GM12878 (cell line): ENCODE measurements around a stretch of chr2.

GRCh38 chr2:201155972-201156407, 27.0 kb upstream of the CASP10 start:
- RAMPAGE, long total RNA: no peak
- RRBS, 2 experiments: no CpG with 5 or more reads among the region's 7 CpGs
CAGE:
- cytosol, long polyA minus RNA: no peak
- cytosol, long polyA plus RNA: no peak
- long polyA plus RNA: no peak
- nucleolus, long total RNA: no peak
- nucleus, long polyA plus RNA: no peak
- nucleus, long total RNA: no peak

DNA sequence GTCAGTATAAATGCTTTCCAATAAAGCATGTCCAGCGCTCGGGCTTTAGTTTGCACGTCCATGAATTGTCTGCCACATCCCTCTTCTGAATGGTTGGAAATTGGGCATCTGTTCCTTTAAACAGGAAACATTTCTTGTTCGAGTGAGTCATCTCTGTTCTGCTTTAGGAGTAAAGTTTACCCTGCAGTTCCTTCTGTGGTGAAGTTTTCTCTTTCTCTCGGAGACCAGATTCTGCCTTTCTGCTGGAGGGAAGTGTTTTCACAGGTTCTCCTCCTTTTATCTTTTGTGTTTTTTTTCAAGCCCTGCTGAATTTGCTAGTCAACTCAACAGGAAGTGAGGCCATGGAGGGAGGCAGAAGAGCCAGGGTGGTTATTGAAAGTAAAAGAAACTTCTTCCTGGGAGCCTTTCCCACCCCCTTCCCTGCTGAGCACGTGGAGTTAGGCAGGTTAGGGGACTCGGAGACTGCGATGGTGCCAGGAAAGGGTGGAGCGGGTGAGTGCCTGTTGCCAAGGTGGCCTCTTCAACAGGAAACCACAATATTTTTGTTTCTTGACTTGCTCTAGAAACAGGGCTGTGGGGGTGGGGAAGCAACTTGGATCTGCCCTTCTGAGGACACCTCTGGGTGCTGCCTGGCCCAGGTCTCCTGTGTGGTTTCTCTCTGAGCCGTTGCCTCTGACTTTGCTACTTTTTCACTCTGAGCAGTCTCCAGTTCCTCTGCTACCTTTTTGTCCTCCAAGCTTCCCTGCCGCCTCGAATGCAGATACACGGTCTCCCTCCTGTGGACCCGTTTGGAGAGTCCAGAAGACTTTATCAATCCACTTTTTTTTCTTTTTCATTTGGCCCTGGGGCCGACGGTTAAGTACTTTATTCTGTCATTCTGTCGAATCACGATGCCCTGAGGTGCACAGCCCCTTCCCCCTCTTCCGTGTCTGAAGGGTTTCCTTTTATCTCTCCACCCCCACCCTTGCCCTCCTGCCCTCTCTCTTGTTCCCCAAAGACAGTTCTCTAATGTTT, 2.1 kb upstream of the CASP8 start:
- RAMPAGE, long total RNA: start-site peak on the plus strand centred at position 382 of the sequence, 154 bp wide, 42 and 30 reads in 2 replicates
- RRBS, 2 experiments: no CpG with 5 or more reads among the region's 19 CpGs
CAGE:
- cytosol, long polyA minus RNA: no peak
- cytosol, long polyA plus RNA: start-site peak on the plus strand centred at position 385 of the sequence, 154 bp wide, 116 and 88 reads in 2 replicates
- long polyA plus RNA: no peak
- nucleolus, long total RNA: start-site peak on the plus strand centred at position 448 of the sequence, 9 bp wide, 32 reads; start-site peak on the minus strand centred at position 517 of the sequence, 33 bp wide, 6 reads
- nucleus, long polyA plus RNA: start-site peak on the plus strand centred at position 168 of the sequence, 68 bp wide, 30 and 45 reads in 2 replicates; start-site peak on the plus strand centred at position 324 of the sequence, 38 bp wide, 61 and 49 reads in 2 replicates; start-site peak on the plus strand centred at position 451 of the sequence, 15 bp wide, 34 and 52 reads in 2 replicates
- nucleus, long total RNA: no peak

DNA sequence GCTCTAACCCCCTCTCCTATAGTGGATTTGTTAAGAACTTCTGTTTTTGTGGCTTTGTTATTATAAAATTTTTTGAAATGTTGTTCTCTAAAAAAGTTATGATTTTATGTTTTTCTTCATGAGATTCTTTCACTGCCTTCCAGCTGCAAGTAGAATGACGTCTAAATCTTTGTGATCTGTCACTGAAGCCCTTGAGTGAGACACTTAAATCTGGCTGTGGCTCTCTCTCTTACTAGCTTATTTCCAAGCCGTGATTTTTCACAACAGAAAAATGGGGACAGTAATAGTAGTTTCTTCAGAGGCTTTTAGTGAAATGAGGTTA, 1.6 kb downstream of the CASP8 start:
- RAMPAGE, long total RNA: no peak
- RRBS, 2 experiments: no CpG with 5 or more reads among the region's 2 CpGs
CAGE:
- cytosol, long polyA minus RNA: no peak
- cytosol, long polyA plus RNA: no peak
- long polyA plus RNA: no peak
- nucleolus, long total RNA: no peak
- nucleus, long polyA plus RNA: no peak
- nucleus, long total RNA: no peak

- RAMPAGE, long total RNA: no peak
- RRBS, 2 experiments: no CpG with 5 or more reads among the region's 2 CpGs
CAGE:
- cytosol, long polyA minus RNA: no peak
- cytosol, long polyA plus RNA: no peak
- long polyA plus RNA: no peak
- nucleolus, long total RNA: no peak
- nucleus, long polyA plus RNA: no peak
- nucleus, long total RNA: no peak
Observed at GRCh38 chr2:201263847-201264177, 3.5 kb downstream of the CASP8 start.

GRCh38 chr2:201403270-201403469, 46.0 kb upstream of the FLACC1 start:
- RAMPAGE, long total RNA: no peak
- RRBS, 2 experiments: no CpG with 5 or more reads among the region's 2 CpGs
CAGE:
- cytosol, long polyA minus RNA: no peak
- cytosol, long polyA plus RNA: no peak
- long polyA plus RNA: no peak
- nucleolus, long total RNA: no peak
- nucleus, long polyA plus RNA: no peak
- nucleus, long total RNA: no peak

- RAMPAGE, long total RNA: no peak
- RRBS, 2 experiments: no CpG with 5 or more reads among the region's 13 CpGs
CAGE:
- cytosol, long polyA minus RNA: no peak
- cytosol, long polyA plus RNA: no peak
- long polyA plus RNA: no peak
- nucleolus, long total RNA: no peak
- nucleus, long polyA plus RNA: no peak
- nucleus, long total RNA: no peak
Observed at GRCh38 chr2:201452374-201452751, 823 bp downstream of the STRADB start.

DNA sequence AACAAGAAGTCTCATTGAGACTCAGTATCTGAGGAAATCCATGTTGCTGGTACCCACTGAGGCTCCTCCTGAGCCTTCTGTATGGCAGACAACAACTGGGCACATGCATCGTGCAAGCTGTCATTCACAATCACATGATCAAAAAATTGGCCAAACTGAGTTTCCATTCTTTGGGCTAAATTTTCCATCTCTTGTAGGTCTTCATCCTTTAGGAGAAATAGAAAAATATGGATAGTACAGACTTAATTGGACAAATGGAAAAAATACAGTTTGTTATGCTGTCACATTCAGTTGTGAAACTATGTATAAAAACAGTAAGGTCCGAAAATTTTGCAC, 1.9 kb upstream of the TMEM237 start:
- RAMPAGE, long total RNA: no peak
- RRBS, 2 experiments: no CpG with 5 or more reads among the region's 2 CpGs
CAGE:
- cytosol, long polyA minus RNA: no peak
- cytosol, long polyA plus RNA: no peak
- long polyA plus RNA: no peak
- nucleolus, long total RNA: no peak
- nucleus, long polyA plus RNA: no peak
- nucleus, long total RNA: no peak

- RAMPAGE, long total RNA: no peak
- RRBS, 2 experiments: no CpG with 5 or more reads among the region's 7 CpGs
CAGE:
- cytosol, long polyA minus RNA: no peak
- cytosol, long polyA plus RNA: no peak
- long polyA plus RNA: no peak
- nucleolus, long total RNA: no peak
- nucleus, long polyA plus RNA: no peak
- nucleus, long total RNA: no peak
Observed at GRCh38 chr2:201696155-201696752, 2.2 kb downstream of the MPP4 start.

- RAMPAGE, long total RNA: no peak
- RRBS, 2 experiments: no CpG with 5 or more reads among the region's 1 CpG
CAGE:
- cytosol, long polyA minus RNA: no peak
- cytosol, long polyA plus RNA: no peak
- long polyA plus RNA: no peak
- nucleolus, long total RNA: no peak
- nucleus, long polyA plus RNA: no peak
- nucleus, long total RNA: no peak
Observed at GRCh38 chr2:201698199-201698502, 293 bp downstream of the MPP4 start.

GRCh38 chr2:201911368-201911681, 105.0 kb downstream of the CDK15 start:
- RAMPAGE, long total RNA: no peak
- RRBS, 2 experiments: no CpG with 5 or more reads among the region's 2 CpGs
CAGE:
- cytosol, long polyA minus RNA: no peak
- cytosol, long polyA plus RNA: no peak
- long polyA plus RNA: no peak
- nucleolus, long total RNA: no peak
- nucleus, long polyA plus RNA: no peak
- nucleus, long total RNA: no peak

DNA sequence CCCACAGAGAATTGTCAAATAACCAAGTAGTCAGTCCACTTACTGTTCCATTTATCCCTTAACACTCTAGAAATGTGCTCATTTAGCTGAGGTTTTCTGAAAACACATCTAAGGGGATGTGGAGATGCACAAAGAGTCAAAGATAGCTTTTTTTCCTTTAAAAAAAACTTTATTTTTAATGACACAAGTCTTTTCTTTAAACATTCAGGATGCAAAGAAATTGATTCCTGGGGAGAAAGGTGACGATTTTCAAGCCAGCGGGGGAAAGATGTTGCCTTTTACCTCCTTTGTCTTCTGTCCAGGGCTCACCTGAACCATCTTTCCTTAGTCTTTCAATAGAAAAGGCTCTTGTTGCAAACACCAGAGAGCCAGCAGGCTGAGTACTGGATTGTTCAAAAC, 55.6 kb upstream of the FZD7 start:
- RAMPAGE, long total RNA: no peak
- RRBS, 2 experiments: no CpG with 5 or more reads among the region's 2 CpGs
CAGE:
- cytosol, long polyA minus RNA: no peak
- cytosol, long polyA plus RNA: no peak
- long polyA plus RNA: no peak
- nucleolus, long total RNA: no peak
- nucleus, long polyA plus RNA: no peak
- nucleus, long total RNA: no peak

DNA sequence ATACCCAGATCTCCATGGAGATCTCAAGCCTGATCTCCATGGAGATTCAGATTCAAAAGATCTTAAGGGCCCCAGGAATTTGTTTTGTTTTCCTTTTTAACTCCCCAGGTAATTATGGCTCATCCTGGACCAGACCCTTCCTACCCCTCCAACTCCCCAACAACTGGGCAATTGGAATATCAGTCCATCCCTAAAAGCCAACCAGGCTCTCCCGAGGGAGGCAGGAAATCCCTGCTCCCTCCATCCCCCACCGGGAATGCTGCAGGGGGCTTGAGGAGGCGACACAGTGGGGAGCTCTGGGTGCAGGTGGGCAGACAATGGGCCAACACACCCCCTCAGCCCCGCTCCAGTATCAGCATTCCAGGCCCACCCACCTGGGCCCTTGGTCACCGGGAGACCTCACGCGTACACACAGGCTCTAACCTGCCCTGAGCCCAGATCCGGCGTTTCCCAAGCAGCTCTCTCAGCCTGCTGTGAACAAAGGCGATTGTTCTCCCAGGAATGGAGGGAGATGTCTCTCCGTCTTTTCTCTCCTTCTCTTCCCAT, 37.7 kb upstream of the FZD7 start:
- RAMPAGE, long total RNA: no peak
- RRBS, 2 experiments: 95 to 98% methylated on average over 4 of the region's 11 CpGs
CAGE:
- cytosol, long polyA minus RNA: no peak
- cytosol, long polyA plus RNA: no peak
- long polyA plus RNA: no peak
- nucleolus, long total RNA: no peak
- nucleus, long polyA plus RNA: no peak
- nucleus, long total RNA: no peak

- RAMPAGE, long total RNA: no peak
- RRBS, 2 experiments: no CpG with 5 or more reads among the region's 5 CpGs
CAGE:
- cytosol, long polyA minus RNA: no peak
- cytosol, long polyA plus RNA: no peak
- long polyA plus RNA: no peak
- nucleolus, long total RNA: no peak
- nucleus, long polyA plus RNA: no peak
- nucleus, long total RNA: no peak
Observed at GRCh38 chr2:202377779-202378144, 1.6 kb downstream of the BMPR2 start.

DNA sequence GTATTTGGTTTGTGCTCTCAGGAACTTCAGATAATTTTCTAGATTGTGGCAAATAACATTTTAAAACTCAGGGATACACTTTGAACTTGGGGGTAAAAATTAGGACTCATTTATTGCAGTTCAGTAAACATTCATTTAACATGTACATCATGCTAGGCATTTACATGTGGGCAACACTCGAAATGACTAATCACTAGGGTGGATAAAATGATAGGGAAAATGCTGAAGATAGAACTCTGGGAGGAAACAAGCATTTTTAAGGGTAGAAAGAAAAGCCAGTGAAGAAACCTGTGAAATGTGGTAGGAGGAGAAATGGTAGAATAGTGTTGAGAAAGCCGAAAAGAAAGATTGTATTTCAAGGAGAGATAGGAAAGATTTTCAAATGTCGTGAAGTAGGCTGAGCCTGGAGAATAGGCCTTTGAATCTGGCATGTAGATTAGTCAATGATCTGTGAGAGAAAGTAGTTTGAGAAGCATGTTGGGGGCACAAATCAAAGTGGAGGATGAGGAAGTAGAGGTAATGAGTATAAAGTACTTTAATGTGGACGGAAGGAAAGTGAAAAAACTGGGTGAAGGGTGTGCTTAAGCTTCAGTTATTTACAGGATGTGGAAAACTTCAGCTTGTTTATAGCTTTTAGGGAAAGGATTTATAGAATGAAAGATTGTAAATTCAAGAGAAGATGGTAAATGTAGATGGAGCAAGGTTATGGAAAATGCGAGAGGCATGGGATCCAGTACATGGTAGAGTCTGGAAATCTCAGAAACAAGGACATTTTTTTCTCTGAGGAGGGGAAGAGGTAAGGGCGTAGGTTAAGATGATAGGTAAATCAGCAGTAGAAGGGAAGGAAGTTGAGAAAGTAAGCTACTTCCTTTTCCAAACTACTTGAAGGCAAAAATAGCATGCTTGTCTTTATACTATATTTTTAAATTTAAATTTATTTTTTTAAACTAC, 8.1 kb downstream of the FAM117B start:
- RAMPAGE, long total RNA: no peak
- RRBS, 2 experiments: no CpG with 5 or more reads among the region's 6 CpGs
CAGE:
- cytosol, long polyA minus RNA: no peak
- cytosol, long polyA plus RNA: no peak
- long polyA plus RNA: no peak
- nucleolus, long total RNA: no peak
- nucleus, long polyA plus RNA: no peak
- nucleus, long total RNA: no peak

DNA sequence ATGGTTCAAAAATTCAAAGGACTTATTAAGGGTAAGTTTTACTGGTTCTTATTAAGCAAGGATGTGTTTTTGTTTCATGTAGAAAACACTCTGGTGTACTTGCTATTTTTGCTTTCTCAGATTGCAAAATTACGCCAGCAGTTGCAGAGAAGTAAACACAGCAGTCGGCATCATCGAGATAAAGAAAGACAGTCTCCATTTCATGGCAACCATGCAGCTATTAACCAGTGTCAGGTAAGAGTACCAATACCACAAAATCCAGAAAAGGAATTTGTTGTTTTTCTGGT, 91.3 kb downstream of the FAM117B start:
- RAMPAGE, long total RNA: no peak
- RRBS, 2 experiments: no CpG with 5 or more reads among the region's 3 CpGs
CAGE:
- cytosol, long polyA minus RNA: no peak
- cytosol, long polyA plus RNA: no peak
- long polyA plus RNA: no peak
- nucleolus, long total RNA: no peak
- nucleus, long polyA plus RNA: no peak
- nucleus, long total RNA: no peak

DNA sequence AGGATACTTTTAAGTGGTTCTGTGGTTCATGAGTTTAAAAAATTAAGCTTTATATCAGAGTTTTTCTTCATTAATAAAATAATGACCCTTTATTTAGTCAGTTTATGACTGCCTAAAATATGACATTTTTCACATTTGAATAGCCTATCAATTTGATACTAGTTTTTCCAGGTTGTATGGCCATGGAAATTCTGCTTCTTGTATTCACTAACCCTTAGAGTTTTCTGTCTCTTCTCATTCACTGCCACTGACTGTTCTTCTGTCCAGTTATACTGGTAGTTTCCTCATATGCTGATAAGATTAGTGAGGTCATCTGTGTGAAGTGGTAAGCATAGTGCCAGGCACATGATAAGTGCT, 91.1 kb downstream of the NBEAL1 start:
- RAMPAGE, long total RNA: no peak
CAGE:
- cytosol, long polyA minus RNA: no peak
- cytosol, long polyA plus RNA: no peak
- long polyA plus RNA: no peak
- nucleolus, long total RNA: no peak
- nucleus, long polyA plus RNA: no peak
- nucleus, long total RNA: no peak

DNA sequence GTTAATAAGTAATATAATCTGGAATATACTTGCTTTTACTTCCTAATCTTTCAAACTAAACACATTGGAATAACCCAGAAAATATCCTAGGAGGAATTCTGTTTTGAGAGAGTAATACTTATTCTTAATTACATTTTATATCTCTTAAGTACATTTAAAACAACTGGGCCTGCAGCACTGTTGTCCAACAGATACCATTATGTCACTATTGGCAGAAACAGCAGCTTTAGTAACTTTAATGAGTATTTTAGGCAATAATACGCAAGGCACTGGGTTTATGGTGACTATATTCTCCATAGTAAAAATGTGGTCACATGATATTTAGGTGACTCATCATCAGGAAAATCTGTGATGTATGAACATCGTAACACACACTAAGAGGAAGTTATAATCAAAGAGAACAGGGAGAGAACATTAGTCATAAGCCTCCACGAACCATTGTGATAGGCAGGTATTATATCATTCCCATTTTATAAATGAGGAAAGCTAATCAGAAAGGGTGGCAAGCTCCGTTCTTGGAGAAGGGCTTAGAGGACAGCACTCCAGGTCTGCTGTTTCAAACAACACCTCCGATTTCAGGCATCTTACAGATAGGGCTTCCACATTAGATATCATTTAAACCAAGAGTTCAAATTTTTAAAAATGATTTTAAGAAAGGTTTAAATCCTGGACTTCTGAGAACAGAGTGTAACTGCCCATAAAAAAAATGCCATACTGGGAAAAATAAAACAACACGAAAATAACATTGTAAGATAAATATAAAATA, 36.9 kb downstream of the RAPH1 start:
- RAMPAGE, long total RNA: no peak
- RRBS, 2 experiments: no CpG with 5 or more reads among the region's 6 CpGs
CAGE:
- cytosol, long polyA minus RNA: no peak
- cytosol, long polyA plus RNA: no peak
- long polyA plus RNA: no peak
- nucleolus, long total RNA: no peak
- nucleus, long polyA plus RNA: no peak
- nucleus, long total RNA: no peak

GRCh38 chr2:203605264-203605586, 70.1 kb upstream of the RAPH1 start:
- RAMPAGE, long total RNA: no peak
- RRBS, 2 experiments: no CpG with 5 or more reads among the region's 1 CpG
CAGE:
- cytosol, long polyA minus RNA: no peak
- cytosol, long polyA plus RNA: no peak
- long polyA plus RNA: no peak
- nucleolus, long total RNA: no peak
- nucleus, long polyA plus RNA: no peak
- nucleus, long total RNA: no peak

DNA sequence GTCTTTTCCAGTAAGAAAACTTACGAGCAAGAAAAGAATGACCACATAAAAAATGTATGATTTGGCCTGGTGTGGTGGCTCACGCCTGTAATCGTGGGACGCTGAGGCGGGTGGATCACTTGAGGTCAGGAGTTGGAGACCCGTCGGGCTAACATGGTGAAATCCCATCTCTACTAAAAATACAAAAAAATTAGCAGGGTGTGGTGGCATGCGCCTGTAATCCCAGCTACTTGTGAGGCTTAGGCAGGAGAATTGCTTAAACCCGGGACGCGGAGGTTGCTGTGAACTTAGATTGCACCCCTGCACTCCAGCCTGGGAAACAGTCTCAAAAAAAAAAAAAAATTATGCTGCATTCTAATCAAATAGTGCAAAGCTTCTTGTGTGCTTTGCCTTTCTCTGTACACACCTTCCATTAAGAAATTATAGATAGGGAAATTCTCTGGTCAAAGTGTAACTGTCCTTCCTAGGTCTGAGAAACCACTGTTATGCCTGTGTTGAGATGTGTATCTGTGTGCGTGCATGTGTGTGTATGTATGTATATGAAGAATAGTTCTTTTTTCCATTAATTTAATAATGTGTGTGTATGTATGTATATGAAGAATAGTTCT, 2.4 kb downstream of the CD28 start:
- RAMPAGE, long total RNA: no peak
- RRBS, 2 experiments: no CpG with 5 or more reads among the region's 12 CpGs
CAGE:
- cytosol, long polyA minus RNA: no peak
- cytosol, long polyA plus RNA: no peak
- long polyA plus RNA: no peak
- nucleolus, long total RNA: no peak
- nucleus, long polyA plus RNA: no peak
- nucleus, long total RNA: no peak

DNA sequence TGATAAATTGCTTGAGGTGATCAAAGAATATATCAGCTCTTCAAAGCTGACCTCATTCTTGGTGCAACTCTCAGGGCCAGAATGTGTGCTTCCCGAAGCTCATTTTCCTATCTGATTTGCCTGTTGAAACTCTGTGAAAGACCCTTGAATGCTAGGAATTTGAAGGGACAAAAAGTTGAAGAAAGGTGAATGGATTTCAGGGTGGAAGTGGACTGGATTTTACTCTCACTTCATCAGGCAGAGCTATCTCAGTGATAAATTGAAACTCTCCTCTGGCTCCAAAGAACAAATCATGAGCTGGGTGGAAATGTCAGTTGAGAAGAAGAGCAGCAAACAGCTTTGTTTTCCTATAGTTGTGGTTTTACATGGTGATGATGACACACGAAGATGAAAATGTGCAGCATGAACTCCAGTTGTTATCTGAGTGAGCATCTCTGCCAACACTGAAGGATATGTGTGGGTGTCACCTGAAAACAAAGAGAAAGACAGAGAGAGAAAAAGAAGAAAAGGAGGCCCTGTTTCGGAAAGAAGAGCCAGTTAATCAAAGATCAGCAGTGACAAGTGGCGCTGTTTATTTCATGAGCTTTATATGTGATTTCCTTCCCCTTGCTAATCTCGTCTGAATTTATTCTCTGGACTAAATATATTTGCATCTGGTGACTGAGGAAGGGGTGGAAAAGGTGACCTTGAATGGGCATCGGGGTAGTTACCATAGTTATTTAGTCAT, 34.5 kb downstream of the CD28 start:
- RAMPAGE, long total RNA: no peak
- RRBS, 2 experiments: no CpG with 5 or more reads among the region's 6 CpGs
CAGE:
- cytosol, long polyA minus RNA: no peak
- cytosol, long polyA plus RNA: no peak
- long polyA plus RNA: no peak
- nucleolus, long total RNA: no peak
- nucleus, long polyA plus RNA: no peak
- nucleus, long total RNA: no peak